Endothelial cell of umbilical vein (primary cell): ENCODE measurements around the genes STMND1 and CAP2.

GRCh38 chr6:17015529-17016639, 86.0 kb upstream of the STMND1 start:
- PRO-cap = bidirectional peak, plus-strand start at chr6:17016209, minus-strand start at chr6:17016026; bidirectional peak, plus-strand start at chr6:17016350, minus-strand start at chr6:17016264
CAGE:
- cytosol, long polyA minus RNA = no peak
- cytosol, long polyA plus RNA = no peak
- long polyA plus RNA = no peak
- nucleus, long polyA minus RNA = no peak
- nucleus, long polyA plus RNA = no peak

DNA sequence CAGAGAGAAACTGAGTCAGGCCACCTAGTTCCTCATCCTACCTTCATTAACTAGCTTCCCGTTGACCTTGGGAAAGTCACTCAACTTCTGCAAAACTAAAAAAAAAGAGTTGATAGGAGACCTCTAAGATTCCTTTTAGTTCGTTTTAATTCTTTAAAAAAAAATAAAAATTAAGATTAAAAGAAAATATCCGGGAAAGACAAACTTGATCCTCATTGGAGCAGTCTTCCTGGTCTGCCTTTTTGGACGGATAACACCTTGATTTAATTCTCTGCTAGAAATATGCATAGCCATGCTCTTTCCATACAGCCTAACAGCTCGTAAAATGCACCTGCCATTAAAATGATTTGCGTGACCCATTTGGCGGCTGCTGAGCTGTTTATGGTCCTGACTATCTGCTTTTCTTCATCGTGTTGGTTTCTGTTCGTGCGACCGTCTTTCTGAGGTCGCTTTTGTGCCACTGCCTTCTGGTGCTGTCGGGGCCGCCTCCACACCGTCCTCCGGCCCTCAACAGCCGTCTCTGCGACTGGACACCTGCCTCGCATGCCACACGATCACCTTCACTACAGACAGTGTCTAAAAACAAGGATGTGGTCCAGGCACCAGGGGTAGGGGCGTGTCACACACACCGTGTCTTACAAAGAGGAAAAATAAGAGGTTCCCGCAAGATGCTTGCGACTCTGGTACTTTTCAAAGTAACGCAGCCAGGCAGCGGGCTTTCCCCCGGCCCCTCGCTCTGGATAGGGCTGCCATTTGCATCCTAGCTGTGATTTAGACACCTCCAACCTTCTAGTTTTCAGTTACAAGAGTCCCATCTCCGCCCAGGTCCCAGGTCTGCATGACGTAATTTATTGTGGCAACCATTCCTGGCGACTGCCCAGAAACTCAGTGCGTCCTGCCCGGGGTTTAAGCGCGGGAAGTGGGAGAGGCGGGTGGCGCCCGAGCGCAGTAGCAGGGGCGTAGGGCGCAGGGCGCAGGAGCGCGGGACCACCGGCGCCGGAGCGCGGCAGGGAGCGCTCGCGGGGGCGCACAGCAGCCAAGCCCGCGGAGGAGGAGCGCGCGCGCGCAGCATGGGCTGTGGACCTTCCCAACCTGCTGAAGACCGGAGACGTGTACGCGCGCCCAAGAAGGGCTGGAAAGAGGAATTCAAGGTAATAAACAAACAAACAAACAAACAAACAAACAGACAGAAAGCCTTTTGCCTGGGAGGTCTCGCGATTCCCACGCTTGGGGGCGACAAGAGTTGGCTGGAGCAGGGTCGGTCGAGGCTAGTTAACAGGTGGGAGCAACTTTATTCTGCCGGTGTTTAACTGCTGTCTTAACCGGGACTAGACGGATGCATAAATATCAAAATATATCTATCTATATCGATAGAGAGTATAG, at the start of gene STMND1:
Gene STMND1 (plus strand): TSS at position 863 of the 1,383 bp plus-strand sequence.
- PRO-cap = no peak
CAGE:
- cytosol, long polyA minus RNA = no peak
- cytosol, long polyA plus RNA = no peak
- long polyA plus RNA = no peak
- nucleus, long polyA minus RNA = no peak
- nucleus, long polyA plus RNA = no peak

DNA sequence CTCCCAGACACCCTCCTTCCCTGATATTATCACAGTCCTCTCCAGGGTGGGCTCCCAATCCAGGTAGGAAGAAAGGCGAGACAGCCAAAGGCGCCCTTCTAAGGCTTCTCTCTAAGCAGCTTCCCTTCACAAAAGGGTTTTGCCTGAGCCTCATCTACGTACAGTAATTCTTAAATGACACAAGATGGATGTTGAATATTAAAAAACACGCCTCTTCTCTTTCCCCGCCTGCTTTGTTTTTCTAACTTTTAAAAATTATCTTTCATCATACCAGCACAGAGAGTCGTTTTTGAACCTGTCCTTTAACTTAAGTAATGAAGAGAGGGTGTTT, 2.1 kb upstream of the RBM24 start:
- PRO-cap = no peak
CAGE:
- cytosol, long polyA minus RNA = no peak
- cytosol, long polyA plus RNA = no peak
- long polyA plus RNA = no peak
- nucleus, long polyA minus RNA = no peak
- nucleus, long polyA plus RNA = no peak

GRCh38 chr6:17392947-17393790, at the start of gene CAP2:
CAP2 (plus strand) TSS chr6:17393595.
- PRO-cap = bidirectional peak, plus-strand start at chr6:17393718, minus-strand start at chr6:17393619
CAGE:
- cytosol, long polyA minus RNA = start-site peak on the plus strand at chr6:17393648-17393681, 27 reads
- cytosol, long polyA plus RNA = no peak
- long polyA plus RNA = no peak
- nucleus, long polyA minus RNA = no peak
- nucleus, long polyA plus RNA = no peak

GRCh38 chr6:17484200-17484516, 90.8 kb downstream of the CAP2 start:
- PRO-cap = no peak
CAGE:
- cytosol, long polyA minus RNA = no peak
- cytosol, long polyA plus RNA = no peak
- long polyA plus RNA = no peak
- nucleus, long polyA minus RNA = no peak
- nucleus, long polyA plus RNA = no peak

DNA sequence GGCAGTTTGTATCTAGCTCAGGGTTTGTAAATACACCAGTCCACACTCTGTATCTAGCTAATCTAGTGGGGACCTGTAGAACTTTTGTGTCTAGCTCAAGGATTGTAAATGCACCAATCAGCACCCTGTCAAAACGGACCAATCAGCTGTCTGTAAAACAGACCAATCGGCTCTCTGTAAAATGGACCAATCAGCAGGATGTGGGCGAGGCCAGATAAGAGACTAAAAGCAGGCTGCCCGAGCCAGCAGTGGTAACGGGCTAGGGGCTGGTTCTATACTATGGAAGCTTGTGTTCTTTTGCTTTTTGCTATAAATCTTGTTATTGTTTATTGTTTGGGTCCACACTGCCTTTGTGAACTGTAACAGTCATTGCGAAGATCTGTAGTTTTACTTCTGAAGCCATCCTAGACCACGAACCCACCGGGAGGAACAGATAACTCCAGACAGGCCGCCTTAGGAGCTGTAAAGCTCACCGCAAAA, 18.8 kb upstream of the FAM8A1 start:
- PRO-cap = no peak
CAGE:
- cytosol, long polyA minus RNA = no peak
- cytosol, long polyA plus RNA = no peak
- long polyA plus RNA = no peak
- nucleus, long polyA minus RNA = no peak
- nucleus, long polyA plus RNA = no peak

DNA sequence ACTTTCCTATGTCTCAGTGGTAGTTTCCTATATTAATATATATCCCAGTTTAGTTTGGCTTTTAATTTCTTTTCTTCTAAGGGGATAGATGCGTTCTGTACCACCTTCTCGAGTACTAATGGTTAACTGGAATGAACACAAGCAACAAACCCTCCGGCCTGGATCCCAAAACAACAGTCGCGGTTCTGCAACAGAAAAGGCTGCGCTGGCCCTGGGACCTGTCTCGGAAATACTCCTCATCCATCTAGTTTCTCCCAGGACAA, 353 bp upstream of the FAM8A1 start:
- PRO-cap = no peak
CAGE:
- cytosol, long polyA minus RNA = no peak
- cytosol, long polyA plus RNA = no peak
- long polyA plus RNA = no peak
- nucleus, long polyA minus RNA = no peak
- nucleus, long polyA plus RNA = no peak

DNA sequence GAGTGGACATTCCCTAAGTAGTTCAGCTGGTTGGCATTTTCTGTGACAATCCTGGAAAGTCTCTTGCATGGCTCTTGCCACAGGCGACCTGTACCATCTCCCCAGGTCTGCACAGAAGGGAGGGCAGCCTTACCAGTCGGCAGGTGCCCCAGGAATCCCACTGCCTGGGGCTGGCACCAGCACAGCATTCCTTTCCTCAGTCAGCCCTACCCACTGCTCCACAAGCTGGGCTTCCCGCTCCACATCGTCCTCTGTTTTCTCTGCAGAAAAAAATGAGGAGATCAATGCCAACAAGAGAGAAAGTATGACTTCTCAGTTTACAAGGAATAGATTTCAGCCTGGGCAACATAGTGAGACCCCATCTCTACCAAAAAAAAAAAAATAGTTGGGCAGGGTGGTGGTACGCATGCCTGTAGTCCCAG, 78.7 kb upstream of the NUP153 start:
- PRO-cap = no peak
CAGE:
- cytosol, long polyA minus RNA = no peak
- cytosol, long polyA plus RNA = no peak
- long polyA plus RNA = no peak
- nucleus, long polyA minus RNA = no peak
- nucleus, long polyA plus RNA = no peak

DNA sequence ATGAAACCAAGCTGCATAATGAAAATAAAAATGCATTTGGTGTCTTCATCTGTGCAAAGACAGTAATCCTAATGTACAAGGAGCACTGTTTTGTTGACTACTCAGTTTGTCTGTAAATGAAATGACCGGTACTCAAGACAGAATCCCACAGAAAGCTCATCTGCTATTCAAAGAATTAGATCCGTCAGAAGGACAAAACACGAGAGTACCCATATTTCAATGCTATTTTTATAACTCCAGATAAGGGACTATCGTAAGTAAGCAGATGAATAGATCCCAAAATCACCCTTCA, 2.5 kb downstream of the KIF13A start:
- PRO-cap = no peak
CAGE:
- cytosol, long polyA minus RNA = no peak
- cytosol, long polyA plus RNA = no peak
- long polyA plus RNA = no peak
- nucleus, long polyA minus RNA = no peak
- nucleus, long polyA plus RNA = no peak

GRCh38 chr6:18056847-18057293, 65.6 kb downstream of the NHLRC1 start:
- PRO-cap = no peak
CAGE:
- cytosol, long polyA minus RNA = no peak
- cytosol, long polyA plus RNA = no peak
- long polyA plus RNA = no peak
- nucleus, long polyA minus RNA = no peak
- nucleus, long polyA plus RNA = no peak

GRCh38 chr6:18152722-18153671, 1.9 kb downstream of the TPMT start:
- PRO-cap = no peak
CAGE:
- cytosol, long polyA minus RNA = no peak
- cytosol, long polyA plus RNA = no peak
- long polyA plus RNA = no peak
- nucleus, long polyA minus RNA = no peak
- nucleus, long polyA plus RNA = no peak

DNA sequence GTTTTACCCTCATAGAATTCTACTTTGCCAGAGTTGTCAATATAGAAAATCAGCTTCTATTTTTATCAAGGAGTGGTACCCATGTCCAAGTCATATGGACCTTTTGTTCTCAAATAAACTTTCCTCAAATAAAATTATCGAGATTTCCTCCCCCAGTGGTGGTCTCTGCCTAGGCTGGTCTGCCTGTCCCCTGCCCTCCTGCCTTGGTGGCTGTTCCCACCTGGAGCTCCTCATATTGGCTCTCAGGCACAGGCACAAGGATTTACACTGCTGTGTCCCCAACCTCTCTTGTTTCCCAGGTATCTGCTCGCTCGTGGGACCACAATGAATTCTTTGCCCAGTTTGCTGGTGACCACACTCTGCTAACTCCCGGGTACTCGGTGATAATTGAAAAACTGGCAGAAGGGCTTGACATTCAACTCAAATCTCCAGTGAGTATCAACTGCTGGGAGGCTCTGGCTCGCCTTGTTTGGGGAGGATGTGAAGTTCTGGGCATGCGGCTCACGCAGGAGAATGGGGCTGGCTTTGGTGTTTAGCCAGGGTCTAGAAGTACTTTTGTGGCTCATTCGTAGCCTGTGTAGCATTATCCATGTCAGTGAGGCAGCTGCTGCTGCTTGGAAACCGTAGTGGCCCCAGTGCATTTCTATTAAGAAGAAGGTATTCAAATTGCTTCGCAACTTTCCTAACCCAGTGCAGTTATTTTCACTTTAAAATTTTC, 52.0 kb downstream of the KDM1B start:
- PRO-cap = no peak
CAGE:
- cytosol, long polyA minus RNA = no peak
- cytosol, long polyA plus RNA = no peak
- long polyA plus RNA = no peak
- nucleus, long polyA minus RNA = no peak
- nucleus, long polyA plus RNA = no peak

DNA sequence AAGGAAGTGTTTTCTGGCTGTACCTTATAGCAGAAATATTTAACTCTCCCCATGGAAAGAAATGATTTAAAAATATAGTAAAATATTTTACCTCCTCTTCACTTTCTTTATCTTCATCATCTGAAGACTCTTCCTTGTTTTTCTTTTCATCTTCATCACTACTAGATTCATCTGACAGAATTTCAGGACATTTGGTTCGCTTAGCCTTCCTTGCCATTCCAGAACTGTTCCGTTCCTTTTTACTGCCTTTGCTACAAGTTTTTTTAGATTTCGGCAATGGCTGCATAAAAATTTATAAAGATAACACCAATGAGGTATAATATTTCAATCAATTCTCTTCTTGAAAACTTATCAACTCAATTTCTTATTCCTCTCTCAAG, 14.8 kb downstream of the DEK start:
- PRO-cap = no peak
CAGE:
- cytosol, long polyA minus RNA = start-site peak on the minus strand centred at position 200 of the sequence, 113 bp wide, 82 reads
- cytosol, long polyA plus RNA = start-site peak on the minus strand centred at position 153 of the sequence, 115 bp wide, 56 and 152 reads in 2 replicates
- long polyA plus RNA = no peak
- nucleus, long polyA minus RNA = no peak
- nucleus, long polyA plus RNA = no peak

- PRO-cap = no peak
CAGE:
- cytosol, long polyA minus RNA = start-site peak on the minus strand at chr6:18255770-18255802, 69 reads
- cytosol, long polyA plus RNA = no peak
- long polyA plus RNA = no peak
- nucleus, long polyA minus RNA = no peak
- nucleus, long polyA plus RNA = no peak
These were observed 9.0 kb downstream of the DEK start for GRCh38 chr6:18255153-18255922.

- PRO-cap = no peak
CAGE:
- cytosol, long polyA minus RNA = no peak
- cytosol, long polyA plus RNA = no peak
- long polyA plus RNA = no peak
- nucleus, long polyA minus RNA = no peak
- nucleus, long polyA plus RNA = no peak
These were observed 28.9 kb downstream of the RNF144B start for GRCh38 chr6:18415785-18416795.

- PRO-cap = no peak
CAGE:
- cytosol, long polyA minus RNA = no peak
- cytosol, long polyA plus RNA = no peak
- long polyA plus RNA = no peak
- nucleus, long polyA minus RNA = no peak
- nucleus, long polyA plus RNA = no peak
These were observed 84.1 kb downstream of the RNF144B start for GRCh38 chr6:18471089-18471741.

DNA sequence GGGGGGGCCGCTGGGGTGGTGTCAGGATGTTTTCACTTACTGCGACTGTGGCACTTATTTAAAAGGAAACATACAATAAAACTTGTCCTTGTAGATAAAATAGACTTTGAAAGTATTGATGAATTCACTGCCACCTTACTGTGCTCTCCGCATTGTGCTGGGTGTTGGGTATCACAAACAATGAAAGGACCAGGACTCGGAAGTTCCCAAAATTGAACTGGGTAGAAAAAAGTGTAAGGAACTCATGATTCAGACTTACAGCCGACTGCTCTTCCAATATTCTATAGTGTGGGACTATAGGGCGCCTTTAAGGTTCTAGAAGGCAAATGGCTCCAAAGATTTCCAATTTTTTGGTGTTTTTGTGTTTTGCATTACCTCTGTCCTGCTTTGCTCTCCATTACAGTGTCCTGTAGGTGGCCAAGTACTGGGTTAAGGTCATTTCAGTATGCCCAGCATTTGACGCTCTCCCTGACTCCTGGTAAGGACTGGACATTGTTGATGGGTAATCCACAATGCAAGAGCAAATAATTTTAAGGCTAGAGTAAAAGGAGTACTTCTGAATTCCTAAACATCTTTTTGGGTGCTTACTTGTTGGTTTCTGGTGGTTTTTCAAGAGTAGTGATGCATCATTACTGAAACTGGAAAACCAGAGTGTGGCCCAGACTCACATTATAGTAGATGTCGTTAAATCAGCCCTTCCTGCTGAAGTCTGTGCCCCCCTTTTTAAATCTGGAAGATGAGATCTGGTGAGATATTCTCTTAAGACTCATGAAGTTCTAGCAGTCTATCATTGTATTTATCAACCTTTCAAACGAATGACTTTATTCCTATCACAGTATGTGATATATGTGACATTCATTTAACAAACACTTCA, 31.8 kb upstream of the ID4 start:
- PRO-cap = no peak
CAGE:
- cytosol, long polyA minus RNA = no peak
- cytosol, long polyA plus RNA = no peak
- long polyA plus RNA = no peak
- nucleus, long polyA minus RNA = no peak
- nucleus, long polyA plus RNA = no peak

DNA sequence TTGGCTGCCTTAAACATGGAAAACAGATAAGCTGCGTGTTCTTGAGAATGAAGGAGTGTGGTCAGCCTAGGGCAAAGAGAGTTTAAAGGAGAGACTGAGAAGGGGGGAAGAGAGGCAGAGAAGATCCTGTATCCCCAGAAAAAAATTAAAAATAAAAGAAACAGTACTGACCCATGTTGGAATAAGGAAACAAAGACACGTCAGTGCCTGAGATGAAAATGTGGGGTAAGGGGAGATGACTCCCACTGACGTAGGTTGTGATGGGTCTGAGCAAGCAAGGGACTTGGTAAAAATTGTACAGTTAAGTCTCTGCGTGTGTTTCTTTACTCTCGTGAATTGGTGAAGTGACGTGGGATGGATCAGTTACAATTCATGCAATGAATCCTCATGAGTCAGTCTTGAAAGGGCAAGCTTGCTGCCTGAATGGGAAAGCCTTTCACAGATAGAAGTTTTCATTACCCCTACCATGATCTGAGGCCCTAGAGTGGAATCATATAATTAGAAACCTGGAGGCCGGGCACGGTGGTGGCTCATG, 8.4 kb downstream of the ID4 start:
- PRO-cap = no peak
CAGE:
- cytosol, long polyA minus RNA = no peak
- cytosol, long polyA plus RNA = no peak
- long polyA plus RNA = no peak
- nucleus, long polyA minus RNA = no peak
- nucleus, long polyA plus RNA = no peak

DNA sequence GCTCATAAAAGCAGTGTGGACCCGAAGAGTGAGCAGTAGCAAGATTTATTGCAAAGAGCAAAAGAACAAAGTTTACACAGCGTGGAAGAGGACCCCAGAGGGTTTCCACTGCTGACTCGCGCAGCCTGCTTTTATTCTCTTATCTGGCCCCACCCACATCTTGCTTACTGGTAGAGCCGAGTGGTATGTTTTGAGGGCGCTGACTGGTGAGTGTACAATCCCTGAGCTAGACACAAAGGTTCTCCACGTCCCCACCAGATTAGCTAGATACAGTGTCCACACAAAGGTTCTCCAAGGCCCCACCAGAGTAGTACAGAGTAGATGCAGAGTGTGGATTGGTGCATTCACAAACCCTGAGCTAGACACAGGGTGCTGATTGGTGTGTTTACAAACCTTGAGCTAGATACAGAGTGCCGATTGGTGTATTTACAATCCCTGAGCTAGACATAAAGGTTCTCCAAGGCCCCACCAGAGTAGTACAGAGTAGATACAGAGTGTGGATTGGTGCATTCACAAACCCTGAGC, 16.6 kb downstream of the ID4 start:
- PRO-cap = no peak
CAGE:
- cytosol, long polyA minus RNA = no peak
- cytosol, long polyA plus RNA = no peak
- long polyA plus RNA = no peak
- nucleus, long polyA minus RNA = no peak
- nucleus, long polyA plus RNA = no peak

DNA sequence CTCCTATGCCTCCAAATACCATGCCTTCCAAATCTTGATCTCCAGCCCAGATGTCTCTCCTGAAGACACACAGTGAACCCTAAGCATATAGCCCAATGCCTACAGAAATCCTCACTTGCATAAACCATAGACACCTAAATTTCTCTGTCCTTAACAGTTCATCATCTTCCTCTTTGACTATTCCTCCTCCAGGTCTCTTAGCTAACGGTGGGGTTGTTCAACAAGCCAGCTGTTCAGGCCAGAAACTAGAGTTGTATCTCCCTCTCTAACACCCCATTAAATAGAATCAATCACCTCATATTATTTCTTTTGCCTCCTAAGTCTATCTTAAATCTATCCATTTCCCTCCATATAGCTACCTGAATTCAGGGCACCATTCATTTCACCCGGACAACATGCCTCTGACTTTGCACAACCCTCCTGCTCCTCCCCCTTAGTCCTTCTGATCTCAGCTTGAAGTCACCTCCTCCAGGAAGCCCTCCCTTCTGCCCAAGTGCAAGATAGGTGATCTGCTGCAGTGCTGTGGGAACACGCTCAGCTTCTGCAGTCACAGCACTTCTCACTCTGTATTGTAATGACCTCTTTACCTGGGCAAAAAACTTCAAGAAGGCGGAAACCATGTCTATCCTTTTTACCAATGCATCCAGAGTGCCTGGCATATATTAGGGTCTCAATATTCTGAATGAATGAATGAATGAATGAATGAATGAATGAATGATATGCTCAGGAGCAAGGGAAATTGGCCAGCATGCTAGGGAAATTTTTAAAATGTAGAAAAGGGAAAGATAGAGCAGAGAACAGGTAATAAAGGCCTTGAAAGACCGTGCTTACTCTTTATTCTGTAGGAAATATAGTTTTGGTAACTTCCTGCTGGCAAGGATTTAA, 41.8 kb downstream of the MBOAT1 start:
- PRO-cap = no peak
CAGE:
- cytosol, long polyA minus RNA = no peak
- cytosol, long polyA plus RNA = no peak
- long polyA plus RNA = no peak
- nucleus, long polyA minus RNA = no peak
- nucleus, long polyA plus RNA = no peak